Bronchus (tissue), 1 donor: ENCODE measurements around the gene NINJ2.

GRCh38 chr12:26643-27185 lies 39.9 kb upstream of the IQSEC3 start:
- PRO-cap, result no peak

- PRO-cap, result no peak
Observed at GRCh38 chr12:138746-139651, 72.4 kb downstream of the IQSEC3 start.

GRCh38 chr12:179270-180203 lies 34.4 kb downstream of the SLC6A12 start:
- PRO-cap, result no peak

DNA sequence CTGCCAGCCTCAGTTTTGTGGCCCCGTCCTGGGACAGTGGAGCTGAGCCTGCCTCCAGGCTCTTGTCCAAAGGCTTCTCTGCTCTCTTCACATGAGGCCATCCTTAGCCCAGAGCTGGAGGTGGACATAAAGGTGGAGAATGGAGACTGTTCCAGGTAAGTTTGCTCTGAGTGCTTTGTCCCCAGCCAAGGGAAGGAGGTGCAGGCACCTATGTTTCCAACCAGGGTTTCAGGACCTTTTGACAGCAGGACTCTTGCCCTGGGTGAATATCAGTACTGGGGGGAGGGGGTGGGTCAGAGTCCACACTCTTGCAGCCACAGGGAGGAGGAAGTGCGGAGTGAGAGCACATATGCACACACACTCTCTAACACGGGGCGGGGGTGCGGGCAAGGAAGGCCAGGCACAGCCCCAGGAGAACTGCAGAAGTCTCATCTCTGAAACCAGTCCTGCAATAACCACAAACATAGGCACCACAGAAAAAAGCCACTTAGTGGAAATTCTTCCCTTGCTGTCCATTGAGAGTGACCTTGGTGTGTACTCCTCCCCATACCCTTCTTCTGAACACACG lies 23.5 kb upstream of the SLC6A12 start:
- PRO-cap, result no peak

DNA sequence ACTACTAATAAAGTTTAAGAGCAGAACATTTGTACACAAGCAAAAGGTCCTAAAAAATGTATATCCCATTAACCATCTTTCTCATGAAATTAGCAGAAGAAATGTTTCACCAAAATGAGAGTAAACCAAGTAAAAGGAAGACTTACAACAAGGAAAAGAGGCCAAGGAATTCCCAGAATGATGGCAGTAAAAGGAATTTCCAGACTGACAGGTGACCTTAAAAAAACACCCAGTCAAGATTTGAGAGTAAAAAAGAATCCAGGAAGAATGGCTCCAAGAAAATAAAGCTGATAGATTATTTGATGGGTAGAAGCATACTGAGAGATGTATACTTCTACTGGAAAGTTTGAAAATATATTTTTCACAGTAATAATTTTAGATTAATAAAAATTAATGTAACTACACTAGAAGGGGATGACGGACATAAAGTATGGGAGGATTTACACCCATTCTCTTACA lies 11.5 kb downstream of the KDM5A start:
- PRO-cap, result no peak

GRCh38 chr12:477458-477904 lies 17.7 kb downstream of the B4GALNT3 start:
- PRO-cap, result no peak

- PRO-cap, result no peak
Observed at GRCh38 chr12:484720-485214, 25.0 kb downstream of the B4GALNT3 start.

DNA sequence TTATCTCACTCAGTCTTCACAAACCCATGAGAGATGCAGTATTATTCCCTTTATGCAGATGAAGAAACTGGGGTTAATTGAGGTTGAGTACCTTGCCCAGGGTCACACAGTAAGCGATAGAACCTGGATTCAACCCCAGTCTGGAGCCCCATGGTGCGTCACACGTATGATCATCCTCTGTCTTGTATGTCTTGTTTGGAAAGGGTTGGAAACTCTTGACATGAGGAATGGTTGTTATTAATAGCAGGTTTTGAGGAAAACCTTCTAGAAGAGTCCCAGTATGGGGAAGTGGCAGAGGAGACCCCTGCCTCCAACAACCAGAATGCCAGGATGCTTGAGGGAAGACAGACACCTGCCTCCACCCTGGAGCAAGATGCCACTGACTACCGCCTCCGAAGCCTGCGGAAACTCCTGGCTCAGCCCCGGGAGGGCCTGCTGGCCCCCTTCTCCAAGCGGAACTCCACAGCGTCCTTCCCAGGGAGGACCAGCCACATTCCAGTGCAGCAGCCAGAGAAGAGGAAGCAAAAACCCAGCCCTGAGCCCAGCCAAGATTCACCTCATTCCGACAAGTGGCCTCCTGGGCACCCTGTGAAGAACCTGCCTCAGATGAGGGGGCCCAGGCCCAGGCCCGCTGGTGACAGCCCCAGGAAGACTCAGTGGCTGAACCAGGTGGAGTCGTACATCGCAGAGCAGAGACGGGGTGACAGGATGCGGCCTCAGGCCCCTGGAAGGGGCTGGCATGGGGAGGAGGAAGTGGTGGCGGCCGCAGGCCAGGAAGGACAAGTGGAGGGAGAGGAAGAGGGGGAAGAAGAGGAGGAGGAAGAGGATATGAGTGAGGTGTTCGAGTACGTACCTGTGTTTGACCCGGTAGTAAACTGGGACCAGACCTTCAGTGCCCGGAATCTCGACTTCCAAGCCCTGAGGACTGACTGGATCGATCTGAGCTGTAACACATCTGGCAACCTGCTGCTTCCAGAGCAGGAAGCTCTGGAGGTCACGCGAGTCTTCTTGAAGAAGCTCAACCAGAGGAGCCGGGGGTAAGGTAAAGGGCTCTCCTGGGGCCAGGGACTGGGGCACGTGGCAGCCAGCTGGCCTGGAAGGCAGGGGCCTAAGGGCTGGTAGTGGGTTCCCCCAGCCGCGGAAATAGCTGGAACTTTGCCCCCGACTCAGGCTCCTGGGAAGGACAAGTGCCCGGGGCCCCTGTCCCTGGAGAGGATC lies 93.6 kb downstream of the B4GALNT3 start:
- PRO-cap, result no peak

- PRO-cap, result no peak
Observed at GRCh38 chr12:561772-562524, 101.3 kb downstream of the NINJ2 start.

GRCh38 chr12:571447-572474 lies 91.5 kb downstream of the NINJ2 start:
- PRO-cap, result no peak

DNA sequence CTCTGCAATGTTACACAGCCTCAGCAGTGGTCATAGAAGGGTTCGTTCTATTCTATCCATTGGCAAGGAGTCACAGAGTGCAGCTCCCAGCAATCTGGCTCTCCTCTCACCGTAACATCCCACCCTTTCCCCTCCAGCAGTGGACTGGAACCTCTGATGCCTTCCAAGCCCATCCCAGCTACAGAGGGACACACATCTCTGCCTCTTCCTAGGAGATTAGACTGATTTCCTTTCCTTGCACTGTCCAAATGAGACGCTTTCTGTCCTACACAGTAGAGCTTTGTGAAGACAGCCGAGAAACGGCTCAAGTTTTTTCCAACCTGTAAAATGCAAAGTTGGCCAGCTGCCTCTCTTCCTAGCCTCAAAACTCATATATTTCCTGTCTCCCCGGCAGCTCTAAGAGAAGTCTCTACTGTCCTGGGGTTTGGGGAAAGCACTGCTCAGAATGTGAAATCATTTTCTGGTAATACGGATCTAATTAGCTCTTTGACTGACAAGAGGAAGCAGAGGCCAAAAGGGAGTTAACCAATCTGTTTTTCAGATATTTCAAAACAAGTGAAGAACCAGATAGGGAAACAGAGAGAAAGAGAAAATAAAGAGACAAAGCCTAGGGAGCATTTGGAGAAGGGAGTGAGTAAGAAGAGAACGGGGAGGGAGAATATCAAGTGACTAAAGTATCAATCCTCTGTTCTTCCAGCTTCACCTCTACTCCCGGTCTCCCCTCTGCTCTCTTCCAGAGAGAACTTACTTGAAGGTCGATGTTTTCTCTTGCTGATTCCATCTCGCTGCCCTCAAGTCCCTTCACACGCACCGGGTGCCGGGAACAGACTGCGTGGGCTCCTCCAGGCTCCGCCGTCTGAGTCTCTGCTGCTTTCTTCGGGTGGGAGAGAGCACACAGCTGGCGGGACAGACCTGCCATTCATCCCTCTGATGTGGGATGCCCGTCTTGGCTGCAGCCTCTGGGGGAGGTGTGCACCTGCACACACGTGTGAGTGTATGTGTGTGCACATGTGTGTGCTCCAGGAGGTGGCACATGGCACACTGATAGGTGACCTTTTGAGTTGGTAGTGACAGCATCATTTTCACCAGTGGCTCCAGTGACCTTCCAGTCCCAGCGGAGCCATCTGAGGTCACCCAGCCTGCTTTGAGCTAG lies at the start of gene NINJ2:
Gene NINJ2, minus strand, starts transcription at position 866 of the 1,153 bp plus-strand sequence.
- PRO-cap, result unidirectional peak, plus-strand start at position 59 of the sequence; unidirectional peak, minus-strand start at position 858 of the sequence

- PRO-cap, result unidirectional peak, minus-strand start at chr12:724573
Observed at GRCh38 chr12:724394-724861, 28.0 kb upstream of the WNK1 start.

GRCh38 chr12:883247-883702 lies 66.2 kb downstream of the RAD52 start:
- PRO-cap, result no peak

DNA sequence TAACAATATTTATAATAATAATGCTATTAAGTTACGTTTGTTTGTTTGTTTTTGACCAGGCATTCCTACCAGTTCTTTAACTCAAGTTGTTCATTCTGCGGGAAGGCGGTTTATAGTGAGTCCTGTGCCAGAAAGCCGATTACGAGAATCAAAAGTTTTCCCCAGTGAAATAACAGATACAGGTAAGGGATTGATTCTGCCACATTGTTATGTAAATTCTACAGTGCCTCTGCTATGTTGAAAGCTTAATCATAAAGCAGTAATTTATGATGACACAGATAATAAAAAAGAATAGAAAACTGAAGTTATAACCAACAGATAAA lies 65.5 kb downstream of the RAD52 start:
- PRO-cap, result no peak

DNA sequence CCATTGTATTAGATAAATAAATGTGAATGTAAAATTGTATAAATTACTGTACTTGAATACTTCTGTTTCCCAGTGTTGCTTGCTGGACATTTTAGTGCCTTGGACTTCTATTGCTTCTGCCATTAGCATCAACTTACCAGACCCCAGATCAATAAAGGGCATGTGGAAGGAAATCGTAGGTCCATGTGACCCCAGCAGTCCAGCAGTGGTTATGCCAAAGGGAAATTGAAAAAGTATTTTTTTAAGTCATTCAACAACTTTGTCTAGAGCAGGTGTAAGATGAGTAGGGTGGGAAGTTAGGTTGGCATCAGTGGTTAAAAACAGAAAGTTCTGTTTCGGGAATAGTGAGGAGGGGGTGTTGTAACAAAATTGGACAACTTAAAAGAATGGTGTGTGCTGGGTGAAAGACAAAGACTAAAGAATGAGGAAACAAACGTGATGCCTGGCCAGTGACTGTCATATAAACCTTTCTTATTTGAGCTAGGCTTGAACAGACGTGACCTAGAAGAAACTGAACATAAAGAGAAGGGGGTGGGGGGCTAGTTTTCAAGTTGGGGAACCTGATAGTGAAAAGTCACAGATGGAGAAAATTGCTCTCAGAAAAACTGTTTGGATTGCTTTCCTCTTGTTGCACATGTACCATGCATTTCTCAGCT lies 39.8 kb downstream of the RAD52 start:
- PRO-cap, result no peak

GRCh38 chr12:910286-911431 lies 38.8 kb downstream of the RAD52 start:
- PRO-cap, result no peak

GRCh38 chr12:1083020-1084031 lies 92.3 kb downstream of the ERC1 start:
- PRO-cap, result no peak

- PRO-cap, result no peak
Observed at GRCh38 chr12:1110134-1110459, 119.1 kb downstream of the ERC1 start.

DNA sequence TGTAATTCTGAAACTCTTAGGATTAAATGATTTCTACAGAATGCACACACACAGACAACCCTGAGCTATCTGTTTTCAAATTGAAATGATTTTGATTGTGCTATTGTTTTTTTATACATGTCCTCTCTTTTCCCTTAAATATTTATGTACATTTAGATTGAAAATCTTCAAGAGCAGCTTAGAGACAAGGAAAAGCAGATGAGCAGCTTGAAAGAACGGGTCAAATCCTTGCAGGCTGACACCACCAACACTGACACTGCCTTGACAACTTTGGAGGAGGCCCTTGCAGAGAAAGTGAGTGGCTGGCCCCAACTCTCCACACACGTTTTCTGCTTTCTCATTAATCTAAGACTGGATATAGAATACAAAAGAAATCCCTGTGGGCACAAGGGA lies 189.4 kb downstream of the ERC1 start:
- PRO-cap, result no peak

DNA sequence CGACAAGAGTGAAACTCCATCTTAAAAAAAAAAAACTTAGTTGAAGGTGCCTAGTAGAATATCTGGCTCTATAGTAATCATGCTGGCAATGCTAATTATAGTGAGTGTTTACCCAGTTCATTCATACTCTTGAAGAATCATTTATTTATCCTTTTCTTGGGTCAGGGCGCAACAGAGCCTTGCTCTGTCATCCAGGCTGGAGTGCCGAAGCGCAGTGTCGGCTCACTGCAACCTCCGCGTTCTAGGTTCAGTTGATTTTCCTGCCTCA lies 239.9 kb downstream of the FBXL14 start:
- PRO-cap, result no peak